GM19239 (cell line): Measurements from ENCODE around the gene RPS26.

DNA sequence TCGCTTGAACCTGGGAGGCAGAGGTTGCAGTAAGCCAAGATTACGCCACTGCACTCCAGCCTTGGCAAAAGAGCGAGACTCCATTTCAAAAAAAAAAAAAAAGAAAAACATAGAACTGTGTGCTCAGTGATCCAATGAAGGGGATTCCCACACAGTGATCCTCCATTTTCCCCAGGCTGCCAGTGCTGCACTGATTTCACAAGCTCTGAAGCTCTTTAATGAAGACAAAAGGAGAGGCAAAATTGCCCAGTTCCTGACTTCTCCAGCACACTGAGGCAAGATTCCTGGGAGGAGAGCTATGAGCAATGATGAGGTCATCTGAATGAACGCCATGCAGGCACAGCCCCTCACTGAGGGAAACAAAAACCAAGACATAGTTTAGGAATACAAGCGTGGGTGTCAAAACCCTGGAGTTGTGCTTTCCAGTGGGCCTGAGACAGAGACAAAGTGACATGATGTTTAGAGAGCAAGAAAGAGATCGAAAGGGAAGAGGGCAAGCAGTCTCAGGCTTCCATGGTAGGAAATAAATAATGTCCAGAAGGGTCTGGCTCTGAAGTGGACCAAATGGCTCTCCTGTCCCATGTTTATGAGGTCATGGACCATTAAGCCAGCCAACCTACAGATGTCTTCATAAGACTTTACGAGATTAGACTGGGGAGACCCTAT, 40.9 kb upstream of the SMUG1 start:
- RRBS = no CpG with 5 or more reads among the region's 7 CpGs

DNA sequence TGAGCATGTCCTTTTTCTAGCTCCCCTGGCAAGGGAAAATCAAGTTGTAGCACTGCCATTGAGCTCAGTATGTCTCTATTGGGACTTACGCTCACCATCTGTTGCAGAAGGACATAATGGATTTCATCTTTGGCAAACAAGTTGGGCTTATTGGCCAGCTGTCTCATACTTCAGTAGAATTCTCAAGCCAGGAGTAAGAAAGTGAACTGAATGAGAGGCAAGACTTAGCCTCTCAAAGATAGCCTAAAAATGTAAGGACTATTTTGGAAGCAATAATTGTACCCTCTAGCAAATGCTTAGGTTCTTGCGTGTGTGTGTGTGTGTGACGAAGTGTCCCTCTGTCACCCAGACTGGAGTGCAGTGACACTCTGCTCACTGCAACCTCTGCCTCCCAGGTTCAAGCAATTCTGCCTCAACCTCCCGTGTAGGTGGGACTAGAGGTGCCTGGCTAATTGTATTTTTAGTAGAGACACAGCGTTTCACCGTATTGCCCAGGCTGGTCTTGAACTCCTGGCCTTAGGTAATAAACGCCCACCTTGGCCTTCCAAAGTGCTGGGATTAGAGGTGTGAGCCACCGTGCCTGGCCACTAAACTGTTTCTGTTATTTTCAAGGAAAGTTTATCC, 6.9 kb downstream of the HNRNPA1 start:
- RRBS = no CpG with 5 or more reads among the region's 8 CpGs

- RRBS = no CpG with 5 or more reads among the region's 2 CpGs
These were observed 12.5 kb downstream of the COPZ1 start for GRCh38 chr12:54337407-54337869.

DNA sequence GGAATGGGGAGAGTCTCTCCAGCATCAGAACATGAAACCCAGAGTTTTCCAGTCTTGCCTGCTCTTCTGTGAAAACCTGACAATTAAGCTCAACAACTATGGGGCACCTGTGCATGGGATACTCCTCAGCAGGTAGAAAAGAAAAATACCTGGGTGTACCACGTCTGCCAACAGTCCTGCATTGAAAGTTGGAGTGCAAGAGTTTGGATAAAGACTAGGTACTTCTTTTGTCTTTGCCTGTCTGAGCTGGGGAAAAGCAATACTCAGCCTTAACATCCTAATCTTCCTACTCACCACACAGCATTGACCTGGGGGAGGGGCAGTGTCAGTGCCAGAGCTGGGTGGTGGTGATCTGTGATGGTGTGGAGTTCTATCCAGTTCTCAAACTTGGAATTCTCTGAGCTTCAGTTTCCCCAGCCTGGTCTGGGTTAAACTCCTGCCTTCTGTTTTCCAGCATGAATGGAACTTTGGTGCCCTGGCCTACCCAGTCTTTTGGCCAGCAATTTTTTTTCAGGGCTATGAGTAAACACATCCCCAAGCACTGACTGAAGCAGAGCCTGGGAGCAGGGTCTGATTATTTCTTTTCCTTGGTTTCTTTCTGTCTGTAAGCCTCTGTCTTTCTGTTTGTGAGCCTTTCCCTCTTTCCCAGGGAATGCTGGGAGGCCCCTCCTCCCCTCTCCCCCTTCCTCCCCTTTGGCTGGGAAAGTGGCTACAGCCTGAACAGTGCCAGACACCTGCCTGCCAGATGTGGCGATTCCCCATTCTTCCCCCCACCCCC, 11.4 kb downstream of the GPR84 start:
- RRBS = no CpG with 5 or more reads among the region's 2 CpGs

DNA sequence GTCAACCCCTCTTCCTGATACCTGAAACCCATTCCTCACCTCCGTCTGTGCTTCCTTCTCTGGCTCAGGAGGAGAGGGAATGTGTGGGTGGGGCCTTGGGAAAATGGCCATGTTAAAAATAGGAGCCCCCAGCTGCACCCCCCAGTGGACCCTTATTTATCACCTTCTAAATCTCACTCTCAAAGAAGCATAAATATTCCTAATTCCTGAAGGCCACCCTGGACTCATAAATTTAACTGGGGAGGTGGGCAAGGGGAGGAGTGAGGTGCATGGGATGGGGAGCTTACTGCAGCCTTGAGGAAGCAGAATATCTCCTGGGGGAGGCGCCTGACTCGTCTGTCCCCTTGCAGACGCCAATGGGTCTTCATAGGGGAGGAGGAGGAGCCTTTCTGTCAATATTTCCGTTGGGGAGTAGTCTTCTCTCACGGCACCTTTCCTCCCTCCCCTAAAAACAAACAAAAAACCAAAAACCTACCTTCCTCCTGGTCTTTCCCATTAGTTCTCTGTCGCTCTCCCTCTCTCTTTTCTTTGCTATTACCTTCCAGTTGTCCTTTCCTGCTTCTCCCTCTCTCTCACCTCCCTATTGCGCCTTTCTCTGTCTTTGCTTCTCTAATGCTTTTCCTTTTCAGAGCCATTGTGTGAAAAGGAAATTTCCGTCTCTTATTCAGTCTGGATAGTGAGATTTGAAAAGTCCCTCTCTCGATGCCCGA, 6.2 kb downstream of the GPR84 start:
- RRBS = no CpG with 5 or more reads among the region's 11 CpGs

- RRBS = no CpG with 5 or more reads among the region's 8 CpGs
These were observed 5.6 kb upstream of the ZNF385A start for GRCh38 chr12:54390033-54390703.

DNA sequence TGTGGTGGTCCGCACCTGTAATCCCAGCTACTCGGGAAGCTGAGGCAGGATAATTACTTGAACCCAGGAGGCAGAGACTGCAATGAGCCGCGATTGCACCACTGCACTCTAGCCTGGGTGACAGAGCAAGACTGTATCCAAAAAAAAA, 1.1 kb upstream of the ITGA5 start:
- RRBS = no CpG with 5 or more reads among the region's 4 CpGs

DNA sequence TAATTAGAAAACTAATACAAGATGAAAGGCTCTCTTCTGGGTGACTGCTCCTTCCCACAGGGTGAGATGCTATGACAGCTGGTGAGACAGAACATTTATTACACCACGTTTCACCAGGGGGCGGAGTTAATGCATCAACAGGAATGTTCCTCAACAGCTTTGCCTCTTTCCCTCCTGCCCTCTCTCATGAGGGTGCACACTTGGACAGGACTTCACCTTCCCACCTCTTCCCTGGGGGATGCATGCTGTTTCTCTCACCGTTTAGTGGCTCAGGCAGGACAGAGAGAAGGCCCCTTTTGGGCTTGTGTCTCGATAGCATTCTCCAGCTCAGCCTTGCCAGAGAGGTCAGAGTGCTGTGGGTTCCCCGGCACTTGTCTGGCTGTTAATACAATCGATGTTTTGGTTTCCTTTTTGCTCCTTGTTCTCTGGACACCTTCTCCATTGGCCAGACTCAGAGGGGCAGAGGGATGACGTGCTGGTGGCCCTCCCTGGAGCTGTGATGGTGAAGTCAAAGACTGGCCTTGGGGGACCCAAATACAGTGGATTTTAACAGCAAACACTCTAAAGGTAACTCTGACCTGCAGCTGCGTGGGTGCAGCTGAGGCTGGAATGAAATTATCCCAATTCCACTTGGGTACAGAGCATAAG, 13.5 kb upstream of the PPP1R1A start:
- RRBS = no CpG with 5 or more reads among the region's 8 CpGs

DNA sequence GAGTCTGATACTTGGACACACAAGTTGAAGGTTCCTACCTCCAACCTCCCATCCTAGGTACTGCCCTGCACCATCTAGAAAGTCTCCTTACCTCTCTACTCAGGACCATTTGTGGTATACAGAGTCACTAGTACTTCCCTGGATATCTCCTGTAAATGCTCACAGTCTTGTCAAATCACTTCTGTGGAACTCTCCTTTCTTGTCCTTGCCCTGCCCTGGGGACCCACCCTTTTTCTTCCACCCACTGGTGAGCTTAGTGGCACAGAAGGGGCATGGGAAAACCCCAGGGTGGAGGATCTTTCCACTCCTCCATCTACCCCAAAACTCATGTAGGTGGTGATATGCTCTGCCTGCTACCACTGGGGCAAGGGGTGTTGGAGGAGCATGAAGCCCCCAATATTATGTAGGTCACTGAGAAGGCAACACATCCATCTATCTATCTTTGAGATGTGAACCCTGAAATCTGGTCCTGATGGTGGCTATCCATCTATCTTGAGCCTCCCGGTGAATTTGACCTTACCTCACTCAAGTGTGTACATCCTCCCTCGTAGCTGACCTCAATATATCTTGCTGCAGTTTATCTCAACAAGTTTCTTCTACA, 988 bp downstream of the TESPA1 start:
- RRBS = no CpG with 5 or more reads among the region's 2 CpGs

DNA sequence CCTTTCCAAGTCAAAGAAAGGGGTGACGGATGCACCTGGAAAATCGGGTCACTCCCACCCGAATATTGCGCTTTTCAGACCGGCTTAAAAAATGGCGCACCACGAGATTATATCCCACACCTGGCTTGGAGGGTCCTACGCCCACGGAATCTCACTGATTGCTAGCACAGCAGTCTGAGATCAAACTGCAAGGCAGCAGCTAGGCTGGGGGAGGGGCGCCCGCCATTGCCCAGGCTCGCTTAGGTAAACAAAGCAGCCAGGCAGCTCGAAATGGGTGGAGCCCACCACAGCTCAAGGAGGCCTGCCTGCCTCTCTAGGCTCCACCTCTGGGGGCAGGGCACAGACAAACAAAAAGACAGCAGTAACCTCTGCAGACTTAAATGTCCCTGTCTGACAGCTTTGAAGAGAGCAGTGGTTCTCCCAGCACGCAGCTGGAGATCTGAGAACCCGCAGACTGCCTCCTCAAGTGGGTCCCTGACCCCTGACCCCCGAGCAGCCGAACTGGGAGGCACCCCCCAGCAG, 7.9 kb upstream of the OR6C68 start:
- RRBS = no CpG with 5 or more reads among the region's 17 CpGs

DNA sequence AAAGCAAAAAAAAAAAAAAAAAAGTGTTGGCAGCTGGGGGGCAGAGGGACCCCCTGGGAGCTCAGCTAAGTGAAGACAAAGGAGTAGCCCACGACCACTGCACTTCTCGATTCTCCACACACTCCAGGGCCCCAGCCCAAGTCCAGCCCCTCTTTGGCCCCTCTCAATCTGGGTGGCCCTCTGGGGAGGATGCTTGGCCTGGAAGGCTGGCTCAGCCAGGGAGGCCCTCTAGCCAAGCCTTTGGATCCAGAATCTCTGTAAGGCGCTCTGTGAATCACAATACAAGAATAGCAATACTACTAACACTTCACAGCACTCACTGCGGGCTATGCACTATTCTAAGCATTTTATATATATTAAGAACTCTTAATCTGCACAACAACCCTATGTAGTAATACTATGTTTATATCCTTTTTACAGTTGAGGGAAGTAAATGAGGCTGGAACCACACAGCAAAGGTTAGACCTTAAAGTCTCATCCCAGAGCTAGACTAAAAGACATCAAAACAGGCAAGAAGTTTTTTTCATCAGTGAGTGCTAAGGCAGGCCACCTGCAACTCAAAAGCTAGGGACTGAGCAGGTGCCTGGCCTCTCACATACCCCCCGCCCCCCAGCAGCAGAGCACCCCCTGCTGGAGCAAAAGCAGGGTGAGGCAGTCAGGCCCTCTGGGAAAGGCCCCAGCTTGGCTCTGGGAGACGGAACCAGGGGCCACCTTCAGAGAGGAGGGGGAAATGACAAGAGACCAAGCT, 2.2 kb downstream of the ITGA7 start:
- RRBS = no CpG with 5 or more reads among the region's 6 CpGs

GRCh38 chr12:55708311-55708649, 576 bp upstream of the ITGA7 start:
- RRBS = no CpG with 5 or more reads among the region's 8 CpGs

GRCh38 chr12:55743239-55744298, 647 bp downstream of the GDF11 start:
- RRBS = 3% methylated on average over 21 of the region's 89 CpGs

DNA sequence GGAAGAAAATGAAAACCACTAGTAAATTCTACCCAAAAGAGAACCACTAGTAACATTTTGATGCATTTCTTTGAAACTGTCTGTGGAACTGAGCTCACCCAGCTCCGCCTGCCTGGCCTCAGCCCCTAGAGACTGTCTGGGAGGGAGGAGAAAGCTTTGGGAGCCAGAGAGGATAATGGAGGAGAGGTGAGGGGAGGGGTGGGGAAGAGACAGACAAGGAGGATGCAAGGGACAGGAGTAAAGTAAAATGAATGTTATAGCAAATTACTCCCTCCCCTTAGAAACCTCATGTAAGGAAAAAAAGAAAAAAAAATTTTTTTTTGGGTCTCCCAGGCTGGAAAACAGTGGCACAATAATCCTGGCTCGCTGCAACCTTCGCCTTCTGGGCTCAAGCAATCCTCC, 3.1 kb upstream of the MMP19 start:
- RRBS = no CpG with 5 or more reads among the region's 3 CpGs

- RRBS = 1% methylated on average over 11 of the region's 60 CpGs
These were observed 1.3 kb downstream of the DGKA start for GRCh38 chr12:55931860-55932988.

DNA sequence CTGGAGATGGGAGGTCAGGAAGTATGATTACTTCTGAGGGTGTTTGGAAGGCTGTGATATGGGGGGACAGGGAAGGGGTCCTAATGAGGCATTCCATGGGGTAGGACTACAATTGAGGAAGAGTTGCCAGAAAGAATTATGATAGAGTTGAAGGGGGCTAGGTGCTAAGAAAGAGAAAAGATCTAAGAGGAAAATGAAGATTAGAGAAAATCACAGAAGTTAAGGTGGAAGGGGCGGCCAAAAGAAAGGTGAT, 7.8 kb downstream of the PMEL start:
- RRBS = no CpG with 5 or more reads among the region's 1 CpG

GRCh38 chr12:55999626-55999927, 2.5 kb downstream of the SUOX start:
- RRBS = no CpG with 5 or more reads among the region's 4 CpGs

GRCh38 chr12:56024564-56025108, 3.8 kb downstream of the IKZF4 start:
- RRBS = no CpG with 5 or more reads among the region's 7 CpGs

DNA sequence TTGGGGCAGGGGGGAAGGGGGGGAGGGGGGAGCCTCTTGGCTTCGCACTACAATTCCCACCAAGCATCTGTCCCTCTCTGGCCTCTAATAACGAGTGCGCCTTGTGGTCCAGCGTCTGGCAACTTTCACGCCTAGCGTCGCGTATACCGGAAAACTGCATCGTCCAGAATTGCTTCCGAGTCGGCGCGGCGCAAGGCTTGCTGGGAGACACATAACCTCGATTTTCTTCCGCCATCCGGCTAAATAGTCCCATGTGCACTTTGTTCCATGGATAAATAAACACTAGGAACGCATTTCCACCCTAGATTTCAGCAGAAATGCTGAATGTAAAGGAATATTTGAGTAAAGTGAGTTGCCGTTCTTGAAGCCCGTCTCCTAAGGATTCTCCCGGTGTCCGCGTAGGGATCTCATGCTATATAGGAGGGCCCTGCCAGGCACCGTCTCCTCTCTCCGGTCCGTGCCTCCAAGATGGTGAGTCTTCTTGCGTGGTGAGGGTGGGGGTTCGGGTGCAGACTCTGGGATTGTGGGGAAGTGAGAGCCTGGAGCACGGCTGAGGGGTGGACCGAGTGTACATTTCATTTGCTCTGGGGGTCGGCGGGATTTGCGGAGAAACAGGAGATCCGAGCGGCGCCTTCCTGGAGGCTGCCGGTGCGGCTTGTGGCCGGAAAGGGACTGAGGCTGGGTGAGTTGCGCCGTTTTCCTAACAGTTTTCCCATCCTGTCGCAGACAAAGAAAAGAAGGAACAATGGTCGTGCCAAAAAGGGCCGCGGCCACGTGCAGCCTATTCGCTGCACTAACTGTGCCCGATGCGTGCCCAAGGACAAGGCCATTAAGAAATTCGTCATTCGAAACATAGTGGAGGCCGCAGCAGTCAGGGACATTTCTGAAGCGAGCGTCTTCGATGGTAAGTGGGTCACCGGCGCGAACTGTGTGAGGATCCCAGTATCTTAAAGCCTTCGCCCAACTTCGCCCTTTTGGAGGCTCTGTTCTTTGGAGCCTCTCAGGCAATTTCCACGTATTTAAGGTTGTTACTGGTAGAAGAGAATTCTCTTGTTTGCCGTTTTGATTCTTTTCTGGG, at the start of gene RPS26:
Gene RPS26, plus strand, starts transcription at position 220 of the 1,078 bp plus-strand sequence.
- RRBS = 2% methylated on average over 12 of the region's 63 CpGs

DNA sequence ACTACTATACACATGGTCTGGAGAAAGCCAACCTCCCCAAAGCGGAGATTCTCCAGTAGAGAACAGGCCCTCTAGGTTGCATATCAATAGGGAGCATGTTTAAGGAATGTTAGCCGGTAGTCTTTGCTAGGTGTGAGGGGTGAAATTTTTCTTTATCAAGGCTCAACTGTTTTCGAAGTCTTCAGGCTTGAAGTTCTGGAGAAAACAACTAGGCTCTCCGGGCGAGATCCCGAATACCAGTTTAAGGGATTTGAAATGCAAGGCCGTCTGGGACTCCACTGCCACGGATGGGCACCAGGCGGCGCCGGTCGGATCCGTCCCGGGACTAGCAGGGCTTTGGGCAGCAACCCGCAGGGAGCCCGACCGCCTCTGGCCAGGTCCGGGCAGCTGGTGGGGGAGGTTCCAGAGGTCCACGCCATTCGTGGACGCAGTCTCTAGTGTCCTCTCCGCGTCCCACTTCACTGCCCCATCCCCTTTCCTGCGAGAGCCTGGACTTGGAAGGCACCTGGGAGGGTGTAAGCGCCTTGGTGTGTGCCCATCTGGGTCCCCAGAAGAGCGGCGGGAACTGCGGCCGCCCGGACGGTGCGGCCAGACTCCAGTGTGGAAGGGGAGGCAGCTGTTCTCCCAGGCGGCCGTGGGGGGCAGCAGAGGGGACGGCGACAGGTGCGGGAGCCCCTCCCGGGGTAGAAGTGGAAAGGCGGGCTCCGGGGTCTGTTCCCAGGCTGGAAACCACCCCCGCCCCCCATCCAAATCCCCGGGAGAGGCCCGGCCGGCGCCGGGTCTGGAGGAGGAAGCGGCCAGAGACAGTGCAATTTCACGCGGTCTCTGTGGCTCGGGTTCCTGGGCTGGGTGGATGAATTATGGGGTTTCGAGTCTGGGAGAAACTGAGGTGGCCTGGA, 925 bp upstream of the ERBB3 start:
- RRBS = 14% methylated on average over 23 of the region's 51 CpGs